Psoas muscle (tissue), 2 donors: ENCODE measurements around a stretch of chr4.

DNA sequence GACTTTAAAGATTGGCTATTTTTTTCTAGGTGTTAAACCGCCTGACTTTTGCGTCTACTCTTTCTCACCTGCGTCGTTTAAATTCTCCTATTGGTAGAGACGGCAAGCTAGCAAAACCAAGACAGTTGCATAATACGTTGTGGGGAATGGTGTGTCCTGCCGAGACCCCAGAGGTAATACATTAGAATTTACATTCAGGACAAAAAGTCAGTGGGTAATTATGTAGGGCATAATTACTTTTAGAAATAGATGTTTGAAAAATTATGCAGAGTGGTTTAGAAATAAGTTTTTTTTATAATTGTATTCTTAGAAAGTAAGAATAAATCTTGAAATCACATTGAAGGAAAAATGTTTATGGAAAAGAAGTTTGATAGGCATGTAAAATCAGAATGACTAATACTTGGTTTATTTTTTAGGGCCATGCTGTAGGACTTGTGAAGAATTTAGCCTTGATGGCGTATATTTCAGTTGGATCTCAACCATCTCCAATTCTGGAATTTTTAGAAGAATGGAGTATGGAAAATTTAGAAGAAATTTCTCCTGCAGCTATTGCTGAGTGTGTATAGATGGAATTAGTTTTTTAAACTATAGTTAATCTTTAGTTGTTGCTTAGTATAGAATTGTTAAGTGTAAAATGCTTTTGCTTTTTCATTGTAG is 31.8 kb downstream of the POLR2B start:
- PRO-cap, 2 experiments, result no peak in any of the 2 experiments

DNA sequence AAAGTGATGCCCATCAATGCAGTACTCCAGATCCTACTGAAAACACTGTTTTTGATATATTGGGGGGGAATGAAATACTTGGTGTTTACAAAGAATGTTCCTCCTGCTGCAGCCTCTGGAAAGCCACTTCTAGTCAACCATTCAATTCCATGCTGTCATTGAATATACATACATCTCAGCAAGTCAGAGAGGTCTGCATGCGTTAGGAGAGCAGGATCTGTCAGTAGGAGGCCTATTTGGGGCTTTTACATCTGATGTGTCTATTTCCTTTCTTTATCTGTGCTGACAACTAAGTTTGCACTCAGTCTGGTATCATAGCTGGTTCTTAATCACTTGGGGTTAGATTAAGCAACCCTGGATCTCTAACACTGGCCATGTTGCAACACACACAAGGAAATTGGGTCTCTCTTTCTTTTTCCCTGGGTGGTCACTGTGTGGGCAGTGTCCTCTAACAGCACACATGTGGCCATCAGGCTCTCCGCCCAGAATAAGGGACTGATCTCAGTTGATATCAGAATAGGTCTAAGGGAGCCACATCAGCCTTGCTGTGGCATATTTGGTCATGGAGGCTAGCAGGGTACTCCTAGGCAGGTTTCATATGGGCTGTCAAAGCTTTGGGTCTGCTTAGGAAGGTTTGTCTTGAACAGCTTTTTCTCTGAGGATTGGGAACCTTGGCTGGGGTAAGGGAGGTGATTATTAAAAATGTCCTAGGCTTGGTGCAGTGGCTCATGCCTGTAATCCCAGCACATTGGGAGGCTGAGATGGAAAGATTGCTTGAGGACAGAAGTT is 38.8 kb downstream of the IGFBP7 start:
- PRO-cap, 2 experiments, result no peak in any of the 2 experiments

- PRO-cap, 2 experiments, result no peak in any of the 2 experiments
Measured at GRCh38 chr4:57081209-57082183, 28.7 kb downstream of the IGFBP7 start.

DNA sequence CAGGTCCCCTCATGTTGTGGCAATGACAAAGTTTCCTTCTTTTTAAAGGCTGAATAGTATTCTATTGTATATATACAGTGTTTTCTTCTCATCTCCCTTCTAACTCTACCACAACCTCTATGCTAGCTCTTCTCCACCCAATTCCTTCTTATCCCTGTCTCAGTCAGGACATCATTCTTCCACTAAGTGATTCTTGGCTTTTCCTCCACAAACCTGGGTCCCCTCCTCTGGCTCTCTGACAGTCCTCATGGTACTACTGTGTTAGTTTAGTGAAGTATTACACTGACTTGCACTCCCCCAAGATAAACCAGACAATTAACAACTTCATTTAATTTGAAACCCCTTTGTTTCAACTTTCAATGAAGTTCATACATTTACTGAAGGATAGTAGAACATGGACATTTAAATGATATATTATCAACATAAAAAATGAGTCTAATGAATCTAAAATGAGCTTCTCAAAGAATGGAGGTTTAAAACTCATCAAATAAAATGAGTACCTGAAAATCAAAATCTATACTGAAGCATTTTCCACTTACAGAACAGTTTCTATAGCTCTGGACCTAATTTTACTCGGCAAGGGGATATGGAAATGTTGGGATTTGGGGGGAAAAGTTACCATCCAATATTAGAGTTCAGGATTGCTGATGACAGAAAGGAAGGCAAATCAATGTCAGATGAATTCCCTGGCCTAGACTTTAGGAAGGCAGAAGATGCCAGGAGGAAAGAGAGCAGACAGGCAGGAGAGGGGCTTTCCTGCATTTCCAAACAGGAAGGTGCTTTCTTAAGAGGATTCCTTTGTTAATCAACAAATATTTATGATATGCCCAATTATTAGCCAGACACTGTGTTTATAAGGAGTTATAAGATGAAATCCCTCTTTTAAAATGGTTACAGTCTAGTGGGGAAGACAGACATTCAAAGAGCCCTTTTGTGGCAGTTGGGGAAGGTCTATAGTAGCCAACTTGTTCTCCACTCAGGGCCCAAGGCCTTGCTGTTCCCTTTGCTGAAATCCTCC is 5.7 kb downstream of the IGFBP7 start:
- PRO-cap, 2 experiments, result no peak in any of the 2 experiments

- PRO-cap, 2 experiments, result no peak in any of the 2 experiments
Measured at GRCh38 chr4:57113815-57114202, 3.6 kb upstream of the IGFBP7 start.

GRCh38 chr4:61646607-61646993 is 446.5 kb downstream of the ADGRL3 start:
- PRO-cap, 2 experiments, result no peak in any of the 2 experiments

DNA sequence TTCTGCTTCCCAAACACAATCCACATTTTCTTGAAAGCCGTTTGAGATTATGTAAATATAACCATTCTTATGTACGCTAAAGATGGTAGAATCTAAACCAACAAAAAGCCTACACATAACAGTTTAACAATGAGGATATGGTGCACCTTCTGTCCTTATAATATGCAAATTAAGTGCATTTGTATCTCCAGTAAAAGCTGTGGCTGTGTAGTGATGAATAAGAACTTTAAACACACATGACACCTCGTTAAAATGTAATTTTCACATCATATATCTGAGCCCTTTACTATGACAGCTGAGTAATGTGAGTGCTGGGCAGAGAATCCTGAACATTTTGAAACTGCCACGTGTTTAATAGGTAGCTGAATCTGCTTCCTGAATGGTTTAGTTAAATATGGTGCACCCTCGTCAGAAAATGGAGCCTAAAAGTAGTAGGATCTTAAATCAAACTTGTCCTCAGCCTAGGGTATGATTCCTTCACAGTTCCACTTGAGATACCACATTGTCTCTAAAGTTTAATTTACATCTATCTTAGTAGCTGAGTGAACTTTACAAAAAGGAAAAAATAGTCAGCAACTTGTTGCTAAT is 540.8 kb downstream of the ADGRL3 start:
- PRO-cap, 2 experiments, result no peak in any of the 2 experiments

GRCh38 chr4:63123341-63123876 is 1285.8 kb downstream of the TECRL start:
- PRO-cap, 2 experiments, result no peak in any of the 2 experiments

DNA sequence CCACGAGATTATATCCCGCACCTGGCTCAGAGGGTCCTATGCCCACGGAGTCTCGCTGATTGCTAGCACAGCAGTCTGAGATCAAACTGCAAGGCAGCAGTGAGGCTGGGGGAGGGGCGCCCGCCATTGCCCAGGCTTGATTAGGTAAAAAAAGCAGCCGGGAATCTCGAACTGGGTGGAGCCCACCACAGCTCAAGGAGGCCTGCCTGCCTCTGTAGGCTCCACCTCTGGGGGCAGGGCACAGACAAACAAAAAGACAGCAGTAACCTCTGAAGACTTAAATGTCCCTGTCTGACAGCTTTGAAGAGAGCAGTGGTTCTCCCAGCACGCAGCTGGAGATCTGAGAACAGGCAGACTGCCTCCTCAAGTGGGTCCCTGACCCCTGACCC is 876.4 kb downstream of the TECRL start:
- PRO-cap, 2 experiments, result no peak in any of the 2 experiments

DNA sequence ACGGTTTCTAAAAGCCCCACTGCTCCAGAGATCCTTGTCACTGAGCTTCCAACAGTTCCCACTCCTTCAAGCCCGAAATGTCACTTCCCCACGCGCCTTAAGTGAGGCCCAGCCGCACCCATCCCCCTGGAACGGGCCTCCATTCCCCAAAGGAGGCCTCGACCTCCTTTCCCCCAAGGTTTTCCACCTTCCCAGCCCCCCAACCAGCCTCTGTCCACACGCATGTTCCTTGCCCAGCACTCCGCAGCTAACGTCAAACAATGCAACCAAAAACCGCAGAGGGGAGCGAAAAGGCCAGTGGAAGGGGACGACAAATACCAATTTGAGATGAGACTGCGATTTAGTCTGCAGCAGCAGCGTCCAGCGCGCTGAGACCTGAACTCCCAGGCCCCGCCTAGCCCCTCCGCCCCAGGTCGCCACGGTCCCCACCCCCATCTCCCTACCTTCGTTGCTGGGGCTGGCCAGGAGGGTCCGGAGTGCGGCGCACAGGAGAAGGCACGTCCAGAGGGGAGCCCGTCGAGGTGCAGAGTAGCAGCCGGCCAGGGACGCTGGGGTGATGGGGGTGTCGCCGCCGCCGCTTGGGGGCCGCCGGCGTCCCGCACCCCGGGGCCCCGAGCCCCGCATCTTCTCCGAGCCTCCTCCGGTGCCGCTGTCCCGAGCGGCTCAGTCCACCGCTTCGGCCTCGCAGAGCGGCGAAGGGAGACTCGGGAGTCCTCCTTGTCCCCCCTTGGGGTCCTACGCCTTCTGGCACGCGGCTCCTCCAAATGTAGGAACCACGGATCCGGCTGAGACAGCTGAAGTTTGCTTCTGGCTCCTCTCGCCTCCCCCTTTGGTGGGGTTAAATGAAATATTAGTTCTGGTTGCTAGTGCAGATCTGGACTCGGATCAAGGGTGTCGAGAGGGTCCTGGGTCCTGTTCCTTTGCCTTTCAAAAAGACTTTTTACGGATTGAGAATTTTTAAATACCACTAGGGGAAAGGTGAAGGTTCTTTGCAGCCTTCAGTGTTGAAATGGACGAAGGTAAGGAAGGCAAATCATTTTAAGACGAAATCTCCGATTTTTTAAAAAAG is 836 bp downstream of the EPHA5 start:
- PRO-cap, 2 experiments, result no peak in any of the 2 experiments

GRCh38 chr4:66094026-66094225 is 423.6 kb upstream of the EPHA5 start:
- PRO-cap, 2 experiments, result no peak in any of the 2 experiments

- PRO-cap, 2 experiments, result no peak in any of the 2 experiments
Measured at GRCh38 chr4:68313345-68313622, 36.6 kb downstream of the YTHDC1 start.

GRCh38 chr4:68328961-68329644 is 20.8 kb downstream of the YTHDC1 start:
- PRO-cap, 2 experiments, result no peak in any of the 2 experiments

DNA sequence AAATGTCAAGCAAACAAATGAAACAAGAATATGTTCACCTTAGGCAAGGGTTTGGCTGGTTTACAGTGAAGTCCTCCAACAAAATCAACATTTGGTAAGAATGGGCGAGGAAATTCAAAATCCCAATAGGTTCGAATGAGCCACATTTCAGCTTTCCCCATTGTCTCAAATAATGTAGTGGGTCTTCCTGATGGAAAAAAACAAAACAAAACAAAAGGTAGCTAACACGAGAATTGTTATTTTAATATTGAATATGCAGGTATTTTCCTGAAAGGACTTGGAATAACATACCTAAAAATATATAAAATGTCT is 10.6 kb downstream of the UGT2B17 start:
- PRO-cap, 2 experiments, result no peak in any of the 2 experiments

GRCh38 chr4:68566269-68566721 is 9.8 kb downstream of the UGT2B17 start:
- PRO-cap, 2 experiments, result no peak in any of the 2 experiments

- PRO-cap, 2 experiments, result no peak in any of the 2 experiments
Measured at GRCh38 chr4:68905543-68906408, 45.8 kb downstream of the UGT2A3 start.

- PRO-cap, 2 experiments, result no peak in any of the 2 experiments
Measured at GRCh38 chr4:68949937-68950512, 1.6 kb downstream of the UGT2A3 start.

DNA sequence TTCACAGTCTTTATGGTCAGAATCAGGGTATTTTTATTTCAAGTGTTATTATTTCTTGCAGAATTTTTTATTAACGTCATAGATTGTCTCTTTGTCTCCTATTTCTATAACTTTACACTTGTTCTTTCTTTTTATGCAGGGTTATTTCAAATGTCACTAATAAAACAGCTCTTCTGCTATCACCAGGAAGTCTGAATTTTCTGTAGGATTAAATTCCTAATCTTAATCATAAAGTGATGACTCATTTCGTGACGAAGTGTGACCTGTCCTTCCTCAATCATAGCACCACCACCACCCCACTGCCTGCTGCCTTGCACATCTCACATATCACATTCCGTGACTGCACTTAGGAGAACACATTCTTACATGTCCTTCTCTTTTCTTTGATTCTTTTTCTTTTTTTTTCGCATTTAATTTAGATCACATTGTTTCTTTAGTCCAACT is 57.7 kb upstream of the UGT2B7 start:
- PRO-cap, 2 experiments, result no peak in any of the 2 experiments

DNA sequence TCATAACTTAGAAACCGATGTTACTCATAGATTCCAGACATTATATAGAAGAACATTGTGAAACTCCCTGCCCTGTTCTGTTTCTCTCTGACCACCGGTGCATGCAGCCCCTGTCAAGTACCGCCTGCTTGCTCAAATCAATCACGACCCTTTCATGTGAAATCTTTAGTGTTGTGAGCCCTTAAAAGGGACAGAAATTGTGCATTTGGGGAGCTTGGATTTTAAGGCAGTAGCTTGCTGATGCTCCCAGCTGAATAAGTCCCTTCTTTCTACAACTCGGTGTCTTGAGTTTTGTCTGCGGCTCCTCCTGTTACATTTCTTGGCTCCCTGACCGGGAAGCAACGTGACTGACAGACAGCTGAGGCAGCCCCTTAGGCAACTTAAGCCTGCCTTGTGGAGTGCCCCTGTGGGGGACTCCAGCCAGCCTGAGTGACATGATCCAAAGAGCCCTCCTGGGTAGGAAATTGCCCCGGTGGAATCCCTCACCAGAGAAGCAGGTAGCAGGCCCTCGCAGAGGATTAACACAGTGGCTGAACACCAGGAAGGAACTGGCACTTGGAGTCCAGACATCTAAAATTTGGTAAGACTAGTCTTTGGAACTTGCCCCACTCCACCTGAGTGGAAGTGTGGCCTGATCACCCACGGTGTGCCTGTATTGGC is 45.1 kb upstream of the UGT2B7 start:
- PRO-cap, 2 experiments, result no peak in any of the 2 experiments

DNA sequence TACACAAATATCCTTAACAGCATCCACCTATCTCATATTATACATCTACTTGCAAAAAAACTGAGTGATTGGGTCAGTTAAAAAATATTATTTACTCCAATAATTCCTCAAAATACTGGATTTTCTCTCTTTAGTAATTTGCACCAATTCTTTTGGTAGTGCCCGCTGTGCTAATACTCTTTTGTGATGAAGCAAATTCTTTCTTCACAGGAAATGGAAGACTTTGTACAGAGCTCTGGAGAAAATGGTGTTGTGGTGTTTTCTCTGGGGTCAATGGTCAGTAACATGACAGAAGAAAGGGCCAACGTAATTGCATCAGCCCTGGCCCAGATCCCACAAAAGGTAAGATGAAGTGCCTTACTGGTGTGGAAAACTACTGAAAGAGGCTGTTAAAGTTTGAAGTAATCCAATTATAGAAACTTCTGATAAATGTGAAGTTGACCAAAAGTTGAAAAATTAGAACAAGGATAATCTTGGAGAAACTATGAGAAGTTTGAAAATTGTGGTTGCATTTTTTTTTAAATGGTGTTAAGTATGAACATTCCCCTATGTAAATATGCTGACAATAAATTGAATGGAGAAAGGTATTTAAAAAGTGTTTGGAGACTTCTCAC is 6.4 kb downstream of the UGT2B7 start:
- PRO-cap, 2 experiments, result no peak in any of the 2 experiments